IMR-90 (cell line): ENCODE measurements around a stretch of chr11.

- RRBS, result 14% methylated on average over 30 of the region's 47 CpGs
CAGE:
- cytosol, long polyA plus RNA, result no peak
- long polyA plus RNA, result no peak
- nucleus, long polyA plus RNA, result no peak
Measured at GRCh38 chr11:69157090-69157888, 1.6 kb downstream of the SMIM38 start.

- RRBS, result no CpG with 5 or more reads among the region's 12 CpGs
CAGE:
- cytosol, long polyA plus RNA, result no peak
- long polyA plus RNA, result no peak
- nucleus, long polyA plus RNA, result no peak
Measured at GRCh38 chr11:69166502-69166934, 10.8 kb downstream of the SMIM38 start.

- RRBS, result 98% methylated on average over 2 of the region's 12 CpGs
CAGE:
- cytosol, long polyA plus RNA, result no peak
- long polyA plus RNA, result no peak
- nucleus, long polyA plus RNA, result no peak
Measured at GRCh38 chr11:69234032-69234382, 59.9 kb upstream of the MYEOV start.

DNA sequence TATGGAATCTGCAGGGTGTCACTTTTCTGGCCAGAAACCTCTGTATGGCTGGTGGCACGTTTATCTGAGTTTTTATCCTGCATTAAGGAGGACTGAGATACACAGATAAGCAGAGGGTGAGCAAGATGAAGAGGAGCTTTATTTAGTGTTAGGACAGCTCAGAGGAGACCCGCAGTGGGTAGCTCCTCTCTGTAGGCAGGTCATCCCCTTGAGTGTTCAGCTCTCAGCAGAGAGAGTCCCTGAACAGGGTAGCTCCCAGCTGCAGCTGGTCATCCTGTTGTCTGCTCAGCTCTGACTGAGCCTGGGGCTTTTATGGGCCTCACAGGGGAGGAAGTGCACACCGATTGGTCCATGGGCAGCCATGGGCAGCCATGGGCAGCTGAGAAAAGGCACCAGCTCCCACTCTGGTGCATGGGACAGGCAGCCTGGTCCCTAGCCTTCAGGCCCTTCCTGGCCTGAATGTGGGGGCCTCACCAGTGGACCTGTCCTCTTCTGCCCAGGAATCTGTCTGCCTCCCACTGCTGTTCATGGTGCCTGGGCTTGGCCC lies 54.5 kb downstream of the MYEOV start:
- RRBS, result no CpG with 5 or more reads among the region's 3 CpGs
CAGE:
- cytosol, long polyA plus RNA, result no peak
- long polyA plus RNA, result no peak
- nucleus, long polyA plus RNA, result no peak

- RRBS, result no CpG with 5 or more reads among the region's 21 CpGs
CAGE:
- cytosol, long polyA plus RNA, result no peak
- long polyA plus RNA, result no peak
- nucleus, long polyA plus RNA, result no peak
Measured at GRCh38 chr11:69353445-69354398, 59.8 kb downstream of the MYEOV start.

GRCh38 chr11:69427556-69427818 lies 133.5 kb downstream of the MYEOV start:
- RRBS, result no CpG with 5 or more reads among the region's 2 CpGs
CAGE:
- cytosol, long polyA plus RNA, result no peak
- long polyA plus RNA, result no peak
- nucleus, long polyA plus RNA, result no peak

DNA sequence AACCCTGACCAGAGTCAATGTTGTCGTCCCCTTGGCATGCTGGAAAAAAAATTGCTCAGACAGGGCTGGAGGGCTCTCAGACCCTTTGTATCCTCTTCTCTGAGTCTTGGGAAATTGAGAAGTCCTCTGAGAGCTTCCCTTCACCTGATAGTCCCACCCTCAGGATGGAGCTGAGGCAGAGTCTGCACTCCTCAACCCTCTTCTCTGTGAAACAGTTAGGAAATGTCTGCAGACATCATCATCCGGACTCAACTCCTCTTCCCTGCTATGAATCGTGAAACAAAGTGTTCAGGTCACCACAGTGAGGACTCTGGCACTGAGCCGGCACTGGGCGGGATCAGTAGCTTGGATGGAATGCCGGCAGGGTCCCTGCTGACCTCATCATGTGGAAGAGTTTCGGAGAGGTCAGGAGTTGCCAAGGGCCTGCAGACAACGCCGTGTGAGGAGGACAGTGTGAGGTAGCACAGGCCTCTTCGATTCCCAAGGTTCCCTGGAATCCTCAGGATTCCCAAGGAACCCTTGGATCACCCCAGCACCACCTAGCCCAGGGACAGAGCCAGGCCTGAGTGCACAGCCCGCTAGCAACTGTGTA lies 160.4 kb upstream of the CCND1 start:
- RRBS, result 46% methylated on average over 5 of the region's 11 CpGs
CAGE:
- cytosol, long polyA plus RNA, result no peak
- long polyA plus RNA, result no peak
- nucleus, long polyA plus RNA, result no peak

- RRBS, result 30% methylated on average over 6 of the region's 39 CpGs
CAGE:
- cytosol, long polyA plus RNA, result no peak
- long polyA plus RNA, result no peak
- nucleus, long polyA plus RNA, result no peak
Measured at GRCh38 chr11:69637613-69638051, 3.3 kb upstream of the CCND1 start.

DNA sequence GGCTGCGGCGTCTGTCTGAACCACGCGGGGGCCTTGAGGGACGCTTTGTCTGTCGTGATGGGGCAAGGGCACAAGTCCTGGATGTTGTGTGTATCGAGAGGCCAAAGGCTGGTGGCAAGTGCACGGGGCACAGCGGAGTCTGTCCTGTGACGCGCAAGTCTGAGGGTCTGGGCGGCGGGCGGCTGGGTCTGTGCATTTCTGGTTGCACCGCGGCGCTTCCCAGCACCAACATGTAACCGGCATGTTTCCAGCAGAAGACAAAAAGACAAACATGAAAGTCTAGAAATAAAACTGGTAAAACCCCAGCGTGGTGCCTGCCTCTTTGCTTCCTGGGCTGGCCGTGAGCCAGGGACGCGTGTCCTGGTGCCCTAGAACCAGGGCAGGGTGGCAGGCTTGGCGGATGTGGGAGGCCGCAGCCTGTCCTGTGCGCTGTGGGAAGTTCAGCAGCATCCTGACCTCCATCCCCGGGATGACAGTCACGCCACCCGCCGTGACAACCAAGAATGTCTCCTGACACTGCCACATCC lies 13.3 kb downstream of the CCND1 start:
- RRBS, result 70% methylated on average over 4 of the region's 29 CpGs
CAGE:
- cytosol, long polyA plus RNA, result no peak
- long polyA plus RNA, result start-site peak on the plus strand centred at position 121 of the sequence, 189 bp wide, 344 and 370 reads in 2 replicates
- nucleus, long polyA plus RNA, result no peak

DNA sequence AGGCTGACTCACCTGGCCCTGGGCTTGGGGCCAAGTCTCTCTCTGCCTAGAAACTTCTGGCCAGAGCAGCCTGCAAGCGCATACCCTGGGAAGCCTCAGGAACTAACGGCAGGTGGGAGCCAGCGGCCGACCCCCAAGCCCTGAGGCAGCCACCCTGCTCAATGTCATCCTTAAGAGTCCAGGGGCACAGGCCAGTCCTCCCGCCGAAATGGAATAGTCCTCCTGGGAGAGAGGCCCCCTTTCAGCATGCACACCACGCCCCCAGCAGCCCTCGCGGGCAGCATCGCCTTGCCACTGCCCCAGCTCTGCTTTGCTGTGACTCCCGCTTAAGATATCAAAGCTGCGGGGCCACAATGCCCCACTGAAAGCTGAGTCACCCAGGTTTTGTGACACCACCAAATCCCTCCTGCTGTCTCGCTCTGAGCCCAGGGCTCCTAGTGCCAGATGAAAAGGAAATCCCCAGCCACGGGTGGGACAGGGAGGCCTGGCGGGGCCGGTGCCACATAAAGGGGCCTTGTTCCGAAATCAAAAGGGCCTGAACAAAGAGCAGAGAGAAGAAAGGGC lies 21.3 kb upstream of the FGF3 start:
- RRBS, result no CpG with 5 or more reads among the region's 17 CpGs
CAGE:
- cytosol, long polyA plus RNA, result no peak
- long polyA plus RNA, result no peak
- nucleus, long polyA plus RNA, result no peak

DNA sequence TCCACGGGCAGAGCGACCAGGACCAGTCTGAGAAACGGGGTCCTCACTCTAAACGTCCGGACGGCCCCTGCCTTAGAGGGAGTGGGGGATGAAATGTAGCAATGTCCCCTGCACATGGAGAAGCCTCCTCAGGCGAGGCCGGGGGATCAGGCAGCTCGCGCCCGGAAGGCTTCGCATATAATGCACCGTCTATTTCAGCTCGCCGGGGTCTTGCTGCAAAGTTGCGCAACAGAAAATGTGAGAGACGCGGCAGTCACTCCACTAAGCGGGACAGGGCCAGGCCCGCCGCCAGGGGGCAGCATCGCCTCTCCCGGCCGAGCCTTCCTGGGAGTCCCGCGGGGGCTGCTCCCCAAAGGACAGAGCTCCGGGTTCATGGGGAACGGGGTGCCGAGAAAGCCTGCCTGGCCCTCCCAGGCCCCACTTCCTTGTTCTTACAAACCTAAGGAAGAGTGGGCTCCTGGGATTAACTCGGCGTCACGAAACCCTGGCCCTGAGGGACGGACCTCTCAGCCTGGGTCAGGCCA lies 99.6 kb upstream of the FGF3 start:
- RRBS, result no CpG with 5 or more reads among the region's 33 CpGs
CAGE:
- cytosol, long polyA plus RNA, result no peak
- long polyA plus RNA, result no peak
- nucleus, long polyA plus RNA, result no peak

- RRBS, result no CpG with 5 or more reads among the region's 35 CpGs
CAGE:
- cytosol, long polyA plus RNA, result no peak
- long polyA plus RNA, result no peak
- nucleus, long polyA plus RNA, result no peak
Measured at GRCh38 chr11:69939503-69940557, 120.6 kb upstream of the FGF3 start.

GRCh38 chr11:69985580-69986738 lies 92.2 kb upstream of the ANO1 start:
- RRBS, result 9% methylated on average over 31 of the region's 93 CpGs
CAGE:
- cytosol, long polyA plus RNA, result no peak
- long polyA plus RNA, result no peak
- nucleus, long polyA plus RNA, result no peak

DNA sequence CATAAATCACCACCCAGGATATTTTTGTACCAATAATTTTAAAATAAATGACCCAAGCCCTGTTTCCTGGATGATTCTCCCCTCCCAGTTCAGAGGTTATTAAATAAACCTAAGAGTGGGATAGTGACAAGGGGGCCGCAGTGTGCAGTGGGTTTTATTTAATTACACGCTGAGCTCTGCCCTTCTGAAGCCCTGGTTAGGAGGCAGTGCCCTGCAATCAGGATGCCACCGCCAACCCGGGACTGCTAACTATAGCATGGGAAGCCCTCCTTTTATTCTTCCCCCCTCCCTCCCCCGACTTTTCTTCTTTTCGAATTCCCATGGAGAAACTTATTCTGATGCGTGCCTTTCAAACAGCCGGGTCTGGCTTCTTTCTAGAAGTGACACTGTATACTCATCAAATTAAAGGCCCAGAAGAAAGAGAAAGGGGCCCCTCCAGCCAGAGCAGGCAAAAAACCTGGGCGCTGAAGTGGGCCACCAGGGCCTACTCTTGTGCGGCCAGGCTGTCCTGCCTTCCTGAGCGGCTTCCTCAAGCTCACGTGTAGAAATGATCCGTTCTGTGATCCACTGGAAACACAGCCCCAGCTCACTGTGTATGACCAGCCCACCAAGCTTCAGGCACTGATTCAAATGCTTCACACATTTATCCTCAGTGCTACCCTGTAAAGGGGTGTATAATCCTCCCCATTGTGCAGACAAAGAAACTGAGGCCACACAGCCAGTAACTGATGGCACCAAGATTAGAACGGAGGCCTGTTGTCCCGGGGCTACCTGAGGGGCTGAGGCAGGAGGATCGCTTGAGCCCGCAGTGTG lies 91.2 kb upstream of the ANO1 start:
- RRBS, result no CpG with 5 or more reads among the region's 17 CpGs
CAGE:
- cytosol, long polyA plus RNA, result no peak
- long polyA plus RNA, result no peak
- nucleus, long polyA plus RNA, result no peak

DNA sequence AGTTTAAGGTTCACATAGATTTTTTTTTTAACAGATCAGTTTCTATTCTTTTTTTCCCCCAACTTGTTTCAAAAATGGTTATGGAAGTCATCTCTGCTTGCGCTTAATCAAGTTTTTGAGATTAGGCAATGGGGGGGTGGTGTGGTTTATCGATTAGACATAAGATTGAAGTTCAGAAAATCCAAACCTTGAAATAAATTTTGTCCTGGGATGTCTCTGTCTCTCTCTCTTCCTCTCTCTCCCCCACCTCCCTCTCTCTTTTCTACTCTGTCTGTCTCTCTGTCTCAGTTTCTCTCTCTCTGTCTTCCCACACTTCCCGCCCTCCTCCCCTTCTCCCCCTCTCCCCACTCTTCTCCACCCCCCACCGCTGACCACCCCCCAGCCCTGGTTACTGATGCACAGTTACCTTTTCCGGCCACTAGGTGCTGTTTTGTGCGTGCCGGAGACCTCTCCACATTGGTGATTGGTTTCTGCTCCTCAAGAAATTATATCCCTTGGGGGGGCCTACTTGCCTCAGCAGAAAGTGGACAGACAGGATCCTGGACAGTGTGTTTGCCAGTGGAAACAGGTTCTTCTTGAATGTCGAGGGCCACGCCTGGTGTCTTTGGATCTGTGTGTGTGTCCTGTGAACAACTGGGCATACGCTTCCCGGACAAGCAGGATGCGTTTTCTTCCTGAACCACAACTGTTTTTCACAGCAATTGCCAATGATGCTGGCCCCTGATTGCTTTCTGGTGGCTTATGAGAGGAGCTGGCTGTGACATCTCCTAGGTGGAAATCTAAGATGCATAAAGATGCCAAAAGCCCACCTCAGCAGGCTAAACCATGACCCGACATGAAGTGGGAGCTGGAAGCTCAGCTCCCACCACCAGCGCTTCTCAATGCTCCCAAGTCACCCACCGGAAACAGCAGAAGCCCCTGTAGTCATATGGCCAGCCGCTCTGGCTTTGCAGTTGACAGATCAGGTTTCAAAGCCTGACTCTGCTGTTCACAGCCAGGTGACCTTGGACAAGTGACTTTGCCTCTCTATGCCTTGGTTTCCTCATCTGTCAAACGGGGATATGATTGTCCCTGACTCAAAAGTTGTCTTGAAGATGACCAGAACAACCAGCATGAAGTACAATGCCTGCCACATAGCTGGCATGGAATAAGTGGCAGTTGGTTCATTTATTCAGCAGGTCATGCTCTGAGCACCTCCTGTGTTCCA lies 29.4 kb upstream of the ANO1 start:
- RRBS, result no CpG with 5 or more reads among the region's 17 CpGs
CAGE:
- cytosol, long polyA plus RNA, result no peak
- long polyA plus RNA, result no peak
- nucleus, long polyA plus RNA, result no peak

GRCh38 chr11:70164917-70165829 lies 37.9 kb upstream of the FADD start:
- RRBS, result no CpG with 5 or more reads among the region's 30 CpGs
CAGE:
- cytosol, long polyA plus RNA, result no peak
- long polyA plus RNA, result no peak
- nucleus, long polyA plus RNA, result no peak

DNA sequence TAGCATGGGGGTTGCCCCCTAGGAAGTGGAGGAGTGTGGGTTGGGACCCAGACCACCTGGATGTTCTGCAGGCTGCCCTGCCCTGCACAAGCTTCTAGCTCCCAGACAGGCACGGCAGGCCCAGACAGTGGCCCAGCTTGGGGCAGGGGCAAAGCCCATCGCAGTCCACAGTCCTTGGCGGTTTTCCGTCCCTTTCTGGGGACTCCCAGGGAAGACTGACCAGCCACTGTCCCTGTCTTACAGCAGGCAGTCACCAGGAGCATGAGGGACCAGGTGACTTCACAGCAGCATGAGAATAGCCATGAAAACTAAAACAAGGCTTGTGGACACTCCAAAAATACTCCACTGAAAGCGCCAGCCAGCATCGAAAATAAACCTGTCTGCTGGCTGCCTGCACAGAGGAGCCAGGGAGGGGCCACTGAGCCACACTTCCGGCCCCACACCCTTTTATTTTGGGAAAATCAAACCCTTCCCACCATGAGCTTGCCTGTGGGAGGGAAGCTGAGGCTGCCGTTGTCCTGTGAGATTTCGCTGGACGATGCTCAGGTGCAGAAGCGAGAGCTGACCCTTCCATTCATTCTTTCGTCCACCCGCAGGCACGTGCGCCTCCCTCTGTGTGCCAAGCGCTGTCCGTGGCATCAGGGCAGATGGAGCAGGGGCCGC lies 27.9 kb downstream of the FADD start:
- RRBS, result no CpG with 5 or more reads among the region's 18 CpGs
CAGE:
- cytosol, long polyA plus RNA, result no peak
- long polyA plus RNA, result no peak
- nucleus, long polyA plus RNA, result no peak

- RRBS, result no CpG with 5 or more reads among the region's 18 CpGs
CAGE:
- cytosol, long polyA plus RNA, result no peak
- long polyA plus RNA, result no peak
- nucleus, long polyA plus RNA, result no peak
Measured at GRCh38 chr11:70299225-70300040, 28.9 kb downstream of the PPFIA1 start.

DNA sequence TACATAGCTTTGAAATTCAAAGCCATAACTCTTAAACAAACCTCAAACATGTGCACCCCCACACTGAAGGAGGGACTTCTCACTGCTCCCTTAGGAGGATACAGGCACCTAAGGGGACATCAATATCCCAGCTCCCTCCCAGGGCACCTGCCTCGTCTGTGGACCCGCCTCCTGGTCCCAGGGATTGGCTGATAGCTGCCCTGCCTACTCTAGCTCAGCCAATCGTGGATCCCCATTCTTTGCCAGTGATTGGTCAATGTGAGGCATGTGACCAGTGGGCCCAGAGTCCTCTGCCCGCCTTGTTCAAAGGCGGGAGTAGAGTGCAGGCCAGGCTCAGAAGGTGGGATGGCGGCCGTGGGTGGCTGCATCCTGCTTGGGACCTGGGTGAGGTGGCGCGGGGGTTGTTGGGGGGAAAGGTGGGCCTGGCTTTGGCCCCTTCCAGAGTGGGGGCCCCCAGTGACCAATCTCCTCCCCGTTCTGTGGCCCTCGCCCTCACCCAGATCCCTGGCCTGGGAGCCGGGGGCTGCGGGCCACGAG lies 64.8 kb downstream of the CTTN start:
- RRBS, result 92% methylated on average over 3 of the region's 14 CpGs
CAGE:
- cytosol, long polyA plus RNA, result no peak
- long polyA plus RNA, result no peak
- nucleus, long polyA plus RNA, result no peak

- RRBS, result no CpG with 5 or more reads among the region's 14 CpGs
CAGE:
- cytosol, long polyA plus RNA, result no peak
- long polyA plus RNA, result no peak
- nucleus, long polyA plus RNA, result no peak
Measured at GRCh38 chr11:70471153-70471941, 73.0 kb downstream of the CTTN start.